NT2/D1 (cell line): Measurements from ENCODE around the gene PTGFRN.

DNA sequence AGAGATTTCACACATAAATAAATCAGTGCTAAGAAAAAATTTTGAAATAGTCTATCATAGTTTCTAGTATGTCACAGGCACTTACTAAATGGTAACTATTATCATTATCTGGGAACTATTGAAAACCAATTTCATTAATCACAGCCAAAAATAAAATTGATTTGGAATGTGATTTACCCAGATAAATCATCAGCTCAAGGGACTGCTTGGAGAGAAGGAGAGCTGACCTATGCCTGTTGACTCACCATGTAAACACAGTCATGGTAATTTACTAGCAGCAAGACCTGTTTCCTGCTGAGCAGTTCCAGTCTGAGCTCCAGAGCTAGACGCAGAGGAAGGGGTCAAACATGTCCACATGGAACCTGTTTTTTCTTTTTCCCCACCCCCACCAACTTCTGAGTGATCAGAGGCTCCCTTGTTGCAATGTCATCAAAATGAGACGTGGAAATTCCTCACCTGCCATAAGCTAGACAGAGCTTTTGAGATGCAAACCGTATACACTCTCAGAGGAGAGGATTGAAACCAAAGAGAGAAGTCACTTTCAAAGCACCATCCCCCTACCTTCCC is 56.1 kb upstream of the PTGFRN start:
- RRBS, 2 experiments: no CpG with 5 or more reads among the region's 3 CpGs

DNA sequence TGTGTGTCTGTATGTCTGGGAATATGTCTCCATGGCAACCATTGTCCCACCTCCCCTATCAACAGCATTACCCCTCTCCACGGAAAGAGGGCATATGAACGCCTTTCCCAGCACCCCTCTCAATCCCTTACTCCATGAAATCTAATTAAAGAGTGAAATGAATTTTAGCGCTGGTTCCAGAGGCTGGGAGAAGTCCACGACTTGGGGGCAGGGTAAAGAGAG is 31.5 kb upstream of the PTGFRN start:
- RRBS, 2 experiments: no CpG with 5 or more reads among the region's 4 CpGs

DNA sequence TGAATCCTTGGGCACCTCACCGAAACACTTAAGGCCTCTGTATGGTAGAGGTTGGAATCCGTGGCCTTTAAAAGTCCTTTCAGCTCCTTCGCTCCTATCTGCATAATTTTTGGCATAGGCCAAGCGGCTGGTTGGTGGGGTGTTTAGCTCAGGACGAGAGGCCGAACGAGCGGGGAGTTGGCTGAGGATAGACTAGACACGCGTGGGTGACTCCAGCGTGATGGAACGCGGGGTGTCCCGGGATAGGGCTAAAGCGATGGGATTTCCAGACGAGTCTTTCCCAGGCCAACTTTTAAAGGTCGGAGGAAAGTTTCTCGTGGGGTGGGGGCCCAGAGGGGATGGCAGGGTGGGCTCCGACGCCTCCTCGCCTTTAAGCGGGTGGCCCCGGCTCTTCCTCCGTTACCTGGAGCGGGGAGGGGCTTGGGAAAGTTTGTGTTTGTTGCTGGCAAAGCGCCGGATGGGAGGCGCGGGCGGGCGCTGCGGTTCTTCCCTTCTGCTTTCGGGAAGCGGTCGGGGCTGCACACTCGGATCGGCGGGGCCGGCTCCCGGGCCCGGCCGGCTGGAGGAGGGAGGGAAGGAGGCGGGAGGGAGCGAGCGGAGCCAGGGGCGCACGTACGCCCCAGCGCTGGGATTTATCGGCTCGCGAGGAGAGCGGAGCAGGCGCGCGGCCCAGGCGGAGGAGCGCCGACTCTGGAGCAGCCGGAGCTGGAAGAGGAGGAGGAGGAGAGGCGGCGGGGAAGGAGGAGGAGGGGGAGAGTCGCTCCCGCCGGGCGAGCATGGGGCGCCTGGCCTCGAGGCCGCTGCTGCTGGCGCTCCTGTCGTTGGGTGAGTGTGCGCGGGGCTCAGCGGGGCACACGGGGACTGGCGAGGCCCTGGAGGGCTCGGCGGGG is at the start of gene PTGFRN:
TSS of gene PTGFRN (plus strand) at position 489 of the 890 bp plus-strand sequence.
- RRBS, 2 experiments: under 1 to 3% methylated on average over 16 to 22 of the region's 78 CpGs

DNA sequence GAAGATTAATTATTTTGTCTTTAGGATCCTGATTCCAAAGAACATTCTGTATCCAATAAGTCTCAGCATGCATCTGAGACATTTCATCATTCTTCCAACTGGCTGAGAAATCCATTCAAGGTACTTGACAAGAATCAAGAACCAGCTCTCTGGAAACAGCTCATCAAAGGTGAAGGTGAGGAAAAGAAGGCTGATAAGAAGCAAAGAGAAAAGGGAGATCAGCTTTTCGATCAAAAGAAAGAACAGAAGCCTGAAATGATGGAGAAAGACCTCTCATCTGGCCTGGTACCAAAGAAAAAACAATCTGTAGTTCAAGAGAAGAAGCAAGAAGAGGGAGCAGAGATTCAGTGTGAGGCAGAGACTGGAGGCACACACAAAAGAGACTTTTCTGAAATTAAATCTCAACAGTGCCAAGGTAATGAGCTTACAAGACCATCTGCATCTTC is 14.7 kb downstream of the TTF2 start:
- RRBS, 2 experiments: no CpG with 5 or more reads among the region's 1 CpG

GRCh38 chr1:117339850-117340375 is 27.3 kb upstream of the MAN1A2 start:
- RRBS, 2 experiments: no CpG with 5 or more reads among the region's 4 CpGs

DNA sequence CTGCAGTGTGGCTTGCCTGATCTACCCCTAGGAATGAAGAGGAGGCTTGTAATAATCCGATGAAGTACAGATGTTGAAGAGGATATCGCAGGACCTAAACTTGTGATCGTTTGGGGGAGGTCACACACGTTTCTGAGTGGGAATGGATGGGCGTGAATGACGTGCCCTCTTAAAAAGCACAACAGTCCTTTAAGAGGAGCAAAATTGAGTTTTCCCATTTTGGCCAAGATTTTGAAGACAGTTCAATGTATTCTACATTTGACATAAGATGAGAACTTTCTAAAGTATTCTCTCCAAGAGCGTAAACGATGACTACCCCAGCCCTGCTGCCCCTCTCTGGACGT is 599 bp downstream of the MAN1A2 start:
- RRBS, 2 experiments: no CpG with 5 or more reads among the region's 9 CpGs

- RRBS, 2 experiments: no CpG with 5 or more reads among the region's 8 CpGs
Measured at GRCh38 chr1:117607383-117608212, 1.8 kb downstream of the TENT5C start.

- RRBS, 2 experiments: no CpG with 5 or more reads among the region's 8 CpGs
Measured at GRCh38 chr1:117664063-117664912, 58.4 kb downstream of the TENT5C start.

DNA sequence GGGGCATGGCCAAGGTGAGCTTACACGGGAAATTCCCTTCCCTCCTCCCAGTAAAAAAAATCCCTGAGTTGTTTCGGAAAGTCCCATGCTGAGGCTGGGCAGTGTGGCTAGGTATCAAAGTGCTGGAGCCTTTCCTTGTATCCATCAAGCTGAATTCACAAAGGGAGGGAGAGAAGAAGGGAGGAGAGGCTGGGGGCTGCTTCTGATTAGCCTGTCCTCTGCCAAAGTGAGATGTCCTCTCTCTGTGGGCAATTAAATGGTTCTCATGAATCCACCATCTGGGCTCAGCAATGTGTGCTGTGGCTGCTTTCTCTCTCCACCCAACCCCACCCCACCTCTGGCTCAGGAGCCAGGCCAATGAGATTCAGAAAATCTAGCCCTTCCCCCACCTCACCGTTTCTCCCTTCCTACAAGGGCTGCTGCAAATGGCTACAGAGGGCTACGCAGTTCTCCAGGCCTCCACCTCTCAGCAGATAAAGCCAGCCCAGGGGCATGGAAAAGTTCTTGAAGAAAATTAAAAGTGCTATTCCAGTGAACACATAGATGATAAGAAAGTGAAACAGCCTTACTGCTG is 154.6 kb downstream of the TENT5C start:
- RRBS, 2 experiments: no CpG with 5 or more reads among the region's 4 CpGs

DNA sequence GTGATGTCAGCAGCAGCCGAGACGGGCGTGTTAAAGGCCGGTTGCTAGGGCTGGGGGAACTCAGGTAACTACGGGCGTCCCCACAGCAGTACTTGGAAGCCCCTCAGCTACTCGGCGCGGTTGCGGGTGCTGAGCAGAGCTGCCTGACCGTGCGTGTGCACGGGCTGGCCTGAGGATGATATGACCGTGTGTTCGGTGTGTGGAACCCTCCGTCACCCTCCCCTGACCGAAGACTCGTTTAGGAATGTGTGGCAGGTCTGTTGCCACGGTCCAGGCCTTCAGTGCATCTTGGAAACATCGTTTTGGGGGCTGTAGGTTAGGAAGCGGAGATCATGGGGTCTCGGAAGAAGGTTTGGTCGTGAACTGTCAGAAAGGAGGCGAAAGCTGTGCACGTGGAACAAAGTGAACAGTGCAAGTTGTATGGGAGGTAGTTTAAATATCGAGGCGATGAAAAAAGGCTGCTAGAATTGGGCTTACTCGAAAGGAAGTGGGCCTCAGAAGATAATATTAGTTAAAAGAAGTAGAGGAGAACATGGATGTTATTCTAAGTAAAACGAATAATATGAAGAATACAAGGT is 411 bp downstream of the WDR3 start:
- RRBS, 2 experiments: no CpG with 5 or more reads among the region's 29 CpGs

- RRBS, 2 experiments: no CpG with 5 or more reads among the region's 22 CpGs
Measured at GRCh38 chr1:119032981-119033413, 44.9 kb upstream of the TBX15 start.

DNA sequence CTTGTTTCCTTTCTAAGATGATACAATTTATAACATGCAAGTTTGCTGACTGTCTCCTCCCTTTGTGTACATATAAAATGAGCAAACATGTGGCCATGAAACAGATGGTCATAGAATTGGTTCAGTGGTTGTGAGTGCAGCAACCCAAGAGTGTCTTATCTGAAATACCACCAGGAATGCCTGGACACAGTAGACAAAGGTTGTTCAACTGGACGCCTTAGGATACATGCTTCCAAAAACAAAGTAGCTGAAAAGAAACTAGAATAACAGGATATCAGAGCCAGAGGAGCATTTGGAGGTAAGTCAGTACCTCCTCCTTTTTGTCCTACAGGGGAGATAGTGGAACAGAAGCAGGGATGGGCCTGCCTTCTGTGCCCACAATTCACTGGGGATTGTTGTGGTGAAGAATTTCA is 17.9 kb upstream of the REG4 start:
- RRBS, 2 experiments: no CpG with 5 or more reads among the region's 1 CpG

DNA sequence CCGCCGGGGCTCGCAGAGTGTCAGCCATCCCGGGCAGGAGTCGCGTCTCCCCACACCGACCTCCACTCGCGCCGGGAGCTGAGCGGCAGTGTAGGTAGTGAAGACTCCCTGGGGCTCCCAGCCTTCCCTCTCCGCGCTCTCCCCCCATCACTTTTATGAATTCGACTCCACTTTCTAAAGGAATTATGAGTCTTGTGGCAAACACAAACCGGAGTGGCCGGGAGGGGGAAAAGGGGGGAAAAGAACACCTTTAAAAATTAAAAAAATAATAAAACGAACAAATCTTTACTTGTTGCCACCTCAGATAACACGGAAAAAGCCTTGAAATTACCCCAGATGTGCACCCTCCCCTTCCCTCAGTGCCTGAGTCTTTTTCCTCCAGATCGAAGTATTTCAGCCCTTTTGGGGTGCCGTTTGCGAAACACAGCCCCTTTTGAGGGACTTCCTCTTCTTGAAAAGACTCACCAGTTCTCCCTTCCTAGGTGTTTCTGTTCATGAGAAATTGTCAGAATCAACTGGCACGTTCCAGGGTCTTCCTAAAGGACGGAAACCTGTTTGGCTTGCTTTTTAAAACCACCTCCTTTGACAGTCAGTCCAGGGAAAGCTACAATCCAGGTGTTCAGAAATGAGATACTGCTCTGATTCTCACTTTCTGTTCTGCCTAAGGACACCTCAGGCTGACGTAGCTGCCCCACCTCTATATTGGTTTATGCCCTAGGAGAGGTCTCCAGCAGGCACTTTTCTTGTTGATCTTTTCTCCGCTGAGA is 72.3 kb upstream of the NBPF8 start:
- RRBS, 2 experiments: no CpG with 5 or more reads among the region's 25 CpGs

GRCh38 chr1:120492917-120493499 is 78.2 kb downstream of the NBPF8 start:
- RRBS, 2 experiments: no CpG with 5 or more reads among the region's 6 CpGs

DNA sequence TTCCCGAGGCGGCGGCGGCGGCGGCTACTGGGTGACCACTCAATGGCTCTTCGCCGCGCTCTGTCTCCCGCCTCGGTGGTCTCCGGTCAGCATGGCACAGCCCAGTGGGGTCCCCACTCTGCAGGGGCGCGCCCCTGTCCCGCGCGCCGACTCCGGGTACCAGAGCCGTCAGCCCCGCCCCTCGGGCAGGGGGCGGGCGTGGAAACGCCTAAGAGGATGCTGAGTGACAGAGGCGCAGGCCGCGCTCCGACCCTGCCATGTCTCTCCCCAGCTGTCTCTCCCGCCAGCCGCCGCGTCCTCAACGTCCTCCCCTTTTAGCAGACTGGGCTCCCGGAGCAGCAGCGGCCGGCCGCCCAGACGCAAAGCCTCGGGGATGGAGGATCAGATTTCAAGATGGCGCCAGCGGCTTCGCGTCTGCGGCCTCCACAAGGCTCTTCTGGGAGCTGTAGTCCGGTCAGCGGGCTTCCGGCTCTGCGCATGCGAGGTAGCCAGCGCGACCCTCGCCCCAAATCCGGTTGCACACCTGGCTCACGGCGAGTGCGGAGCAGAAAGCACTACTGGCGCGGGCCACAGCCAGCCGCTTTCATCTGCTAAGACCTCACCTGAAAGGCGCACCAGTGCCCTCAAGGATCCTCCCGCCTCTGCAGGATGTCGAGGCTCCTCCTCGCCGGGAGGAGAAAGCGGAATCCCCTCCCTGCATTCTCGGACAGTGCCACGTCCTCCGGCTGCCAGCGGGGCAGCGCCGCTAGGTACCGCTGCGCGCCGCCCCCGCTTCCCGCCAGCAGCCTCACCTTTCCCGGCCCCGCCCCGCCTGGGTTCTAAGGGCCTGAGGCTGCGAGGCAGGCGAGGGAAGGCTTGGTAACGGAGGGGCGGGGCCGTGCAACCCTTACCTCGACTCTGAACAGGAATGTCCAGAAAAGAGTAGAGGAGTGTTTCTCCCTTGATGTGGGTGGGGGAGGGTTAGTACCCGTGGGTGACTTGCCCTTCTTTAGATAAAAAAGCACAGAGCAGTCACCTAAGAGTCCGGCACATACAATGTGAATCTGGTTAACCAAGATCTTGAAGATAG is 143.7 kb downstream of the NBPF8 start:
- RRBS, 2 experiments: no CpG with 5 or more reads among the region's 89 CpGs

DNA sequence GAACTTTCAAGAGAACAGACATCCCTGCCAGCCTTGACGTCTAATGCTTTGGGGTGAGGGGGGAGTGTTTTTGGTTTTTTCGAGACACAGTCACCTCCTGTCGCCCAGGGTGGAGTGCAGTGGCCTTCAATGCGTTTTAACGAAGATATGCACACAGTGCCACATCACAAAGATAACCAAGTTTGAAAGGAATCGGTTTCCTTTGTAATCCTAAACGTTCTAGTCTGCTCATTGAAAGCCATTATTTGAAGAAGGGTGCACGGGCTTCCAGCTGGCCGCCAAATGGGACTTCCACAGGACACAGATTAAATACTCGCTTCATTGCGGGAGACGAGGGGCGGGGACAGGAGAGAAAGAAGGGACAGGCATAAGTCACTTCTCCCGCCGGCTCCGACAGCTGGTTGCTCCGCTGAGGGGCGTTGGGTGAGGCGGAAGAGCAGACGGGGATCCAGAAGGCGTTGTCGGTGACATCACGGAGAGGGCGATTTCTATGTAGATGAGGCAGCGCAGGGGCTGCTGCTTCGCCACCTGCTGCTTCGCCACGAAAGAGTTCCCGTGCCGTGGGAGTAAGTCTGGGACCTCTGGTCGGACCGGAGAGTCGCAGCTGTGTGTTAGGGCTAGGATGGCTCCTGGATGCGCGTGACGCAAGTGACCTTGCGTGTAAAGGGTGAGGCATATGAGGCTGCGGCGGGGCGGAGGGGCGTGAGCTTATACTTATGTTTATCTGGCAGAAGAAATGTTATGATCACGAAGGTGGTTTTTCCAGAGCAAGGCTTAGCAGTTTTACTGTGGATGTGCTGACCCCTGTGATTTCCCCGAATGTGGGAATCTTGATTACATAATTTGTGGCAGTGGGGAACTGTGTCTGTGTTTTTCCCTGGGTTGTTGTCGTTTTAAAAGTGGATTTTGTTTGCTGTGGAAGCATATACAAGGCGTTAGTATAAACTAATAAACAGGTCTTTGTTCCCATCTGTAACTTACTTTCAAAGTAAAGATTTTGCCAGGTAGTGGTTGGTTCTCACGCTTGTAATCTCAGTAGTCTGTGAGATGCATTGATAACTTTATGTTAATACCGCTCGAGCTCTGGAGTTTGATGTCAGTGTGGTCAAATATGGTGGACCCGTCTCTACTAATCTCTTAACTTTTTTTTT is 52.7 kb downstream of the PPIAL4A start:
- RRBS, 2 experiments: no CpG with 5 or more reads among the region's 49 CpGs

GRCh38 chr1:121401695-121402269 is 217.0 kb downstream of the SRGAP2C start:
- RRBS, 2 experiments: no CpG with 5 or more reads among the region's 17 CpGs

GRCh38 chr1:121518535-121519484 is 334.0 kb downstream of the SRGAP2C start:
- RRBS, 2 experiments: under 1 to 2% methylated on average over 15 of the region's 57 CpGs

GRCh38 chr1:121519485-121520085 is 334.8 kb downstream of the SRGAP2C start:
- RRBS, 2 experiments: no CpG with 5 or more reads among the region's 40 CpGs

DNA sequence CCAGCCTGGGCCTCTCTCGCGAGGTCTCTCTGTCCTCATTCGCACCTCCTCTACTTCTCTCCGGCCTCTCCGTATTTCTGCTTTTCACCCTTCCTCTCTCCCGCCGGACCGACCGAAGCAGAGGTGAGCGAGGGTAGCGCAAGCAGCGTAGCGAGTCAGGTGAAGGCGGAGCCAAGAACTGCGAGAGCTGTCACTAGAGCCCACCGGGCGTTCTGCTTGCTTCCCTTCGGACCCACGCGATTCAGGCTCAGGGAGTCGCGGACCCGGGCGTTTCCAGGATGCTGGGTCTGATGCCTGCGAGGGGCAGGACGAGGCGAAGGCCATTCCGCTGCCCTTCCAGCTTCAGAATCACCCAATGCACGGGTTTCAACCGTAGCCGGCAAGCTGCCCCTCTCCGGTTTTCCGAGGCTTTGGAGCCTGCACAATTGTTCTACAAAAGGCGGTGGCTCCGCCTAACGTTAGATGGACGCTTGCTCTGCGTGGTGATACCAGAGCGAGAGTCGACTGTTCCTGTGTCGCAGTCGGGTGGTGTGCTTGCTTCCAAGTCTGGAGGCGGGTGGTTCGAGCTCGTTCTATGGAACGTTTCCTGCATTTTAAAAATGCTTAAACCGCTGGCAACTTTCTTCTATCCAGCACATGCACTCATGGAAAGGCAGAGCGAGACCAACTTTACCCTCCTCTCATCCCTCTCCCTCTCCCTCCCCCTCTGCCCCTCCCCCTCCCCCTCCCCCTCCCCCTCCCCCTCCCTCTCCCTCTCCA is 244.2 kb downstream of the H3-7 start:
- RRBS, 2 experiments: 62 to 94% methylated on average over 8 to 14 of the region's 48 CpGs